Ascending aorta (tissue), 1 donor: ENCODE data around the genes FAM217B and PSMA7.

DNA sequence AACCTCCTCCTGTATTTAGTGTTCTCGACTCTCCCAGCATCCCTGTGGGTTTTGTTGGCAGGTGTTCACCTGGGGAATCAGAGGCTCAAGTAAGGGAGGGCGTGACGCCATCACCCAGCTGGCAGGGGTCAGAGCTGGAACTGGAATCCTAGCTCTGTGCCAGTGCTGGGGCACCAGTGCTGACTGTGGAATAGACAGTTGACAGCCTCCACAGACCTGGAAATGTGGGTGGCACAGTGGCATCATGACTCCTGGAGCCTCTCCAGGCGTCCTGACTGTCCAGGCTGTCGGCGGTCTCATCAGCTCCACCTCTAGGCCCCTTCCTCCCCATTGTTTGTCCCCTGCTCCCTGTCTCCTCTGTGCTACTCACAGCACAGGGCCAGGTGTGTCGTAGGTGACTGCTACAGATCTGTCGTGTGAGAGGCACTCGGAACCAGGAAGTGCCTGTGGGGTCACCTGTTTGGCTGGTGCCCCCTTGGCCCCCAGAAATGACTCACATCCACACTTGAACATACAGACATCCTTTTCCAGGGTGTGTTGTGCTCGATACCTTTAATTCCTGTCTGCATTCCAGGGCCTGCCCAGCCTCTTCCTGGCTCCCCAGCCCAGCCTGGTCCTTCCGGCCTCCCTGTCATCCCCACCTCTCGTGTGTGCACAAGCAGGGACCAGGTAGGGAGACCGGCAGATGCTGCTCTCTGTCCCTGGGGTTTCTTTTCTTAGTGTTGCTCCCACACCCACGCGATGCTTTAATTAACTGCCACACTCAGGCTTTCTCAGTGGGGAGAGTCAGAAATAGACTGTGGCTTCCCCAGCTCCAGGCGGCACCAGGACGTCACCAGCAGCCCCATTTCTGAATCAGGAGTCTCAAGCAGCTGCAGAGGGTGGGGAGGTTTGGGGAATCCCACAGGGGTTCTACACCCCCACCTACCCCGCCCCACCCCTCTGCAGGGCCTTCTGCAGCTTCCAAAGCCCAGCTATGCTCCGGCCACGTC, 102.4 kb downstream of the SYCP2 start:
- PRO-cap = no peak

DNA sequence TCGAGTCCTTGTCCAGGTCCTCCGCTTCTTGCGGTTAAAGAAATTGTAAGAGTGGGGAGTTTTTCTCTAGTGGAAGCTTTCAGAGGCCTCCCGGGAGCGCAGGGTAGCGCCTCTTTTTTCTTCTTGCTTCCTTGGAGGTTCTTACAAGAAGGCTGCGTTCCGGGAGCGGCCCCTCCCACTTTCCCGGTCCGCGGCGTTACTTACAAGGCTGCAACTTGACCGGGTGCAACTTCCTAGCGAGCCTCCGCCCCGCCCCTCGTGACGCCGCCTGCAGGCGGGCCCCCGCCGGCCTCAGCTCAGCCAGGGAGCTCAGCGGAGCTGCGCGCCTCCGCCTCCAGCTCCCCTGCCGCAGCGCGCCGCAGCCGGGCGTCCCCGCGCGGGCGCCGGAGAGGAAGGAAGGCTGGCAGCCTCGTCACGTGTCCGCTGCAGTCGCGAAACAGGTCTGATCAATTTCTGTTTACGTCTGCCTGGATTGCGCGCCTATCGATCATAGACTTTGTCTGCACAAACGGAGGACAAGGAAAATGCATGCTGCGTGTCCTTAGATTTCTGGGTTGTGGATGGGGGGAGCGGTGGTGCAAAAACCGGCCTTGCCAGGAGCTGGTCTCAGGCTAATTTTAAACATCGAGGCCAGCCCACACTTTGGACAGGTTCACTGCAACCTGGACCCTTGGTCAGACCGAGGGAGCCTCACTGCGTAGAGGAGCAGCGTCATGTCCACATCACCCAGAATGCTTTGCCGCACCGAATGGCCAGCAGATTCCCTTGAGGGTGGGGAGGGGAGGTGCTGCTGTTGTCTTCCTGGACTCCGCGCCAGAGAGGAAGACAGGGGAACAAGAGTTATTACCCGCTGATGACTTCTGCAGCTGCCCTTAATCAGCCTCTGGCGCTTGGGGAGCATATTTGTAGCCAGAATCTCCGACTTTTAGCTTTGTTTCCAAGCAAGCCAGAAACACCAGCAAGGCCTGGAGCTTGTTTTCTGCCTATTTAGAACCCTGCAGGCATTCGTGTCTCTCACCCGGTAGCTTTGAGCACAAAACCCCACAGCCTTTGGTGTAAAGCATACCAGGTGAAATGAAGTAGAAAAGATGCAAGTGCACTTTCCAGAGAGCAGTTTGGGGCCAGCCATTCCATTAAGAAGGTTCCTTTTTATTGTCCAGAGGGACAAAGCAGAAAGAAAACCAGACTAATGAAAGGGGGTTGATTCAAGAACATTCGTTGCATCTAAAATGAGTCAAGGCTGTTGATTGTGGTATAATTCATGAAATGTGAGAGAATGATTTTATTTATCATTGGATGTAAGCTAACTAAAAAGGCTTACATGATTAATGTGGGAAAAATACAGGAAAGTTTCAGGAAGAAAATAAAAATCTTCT, at the start of gene FAM217B:
Gene FAM217B, plus strand, starts transcription at position 294 of the 1,376 bp plus-strand sequence.
- PRO-cap = bidirectional peak, plus-strand start at position 294 of the sequence, minus-strand start at position 190 of the sequence; bidirectional peak, plus-strand start at position 810 of the sequence, minus-strand start at position 733 of the sequence

- PRO-cap = no peak
Measured at GRCh38 chr20:59945201-59945786, 5.1 kb downstream of the FAM217B start.

DNA sequence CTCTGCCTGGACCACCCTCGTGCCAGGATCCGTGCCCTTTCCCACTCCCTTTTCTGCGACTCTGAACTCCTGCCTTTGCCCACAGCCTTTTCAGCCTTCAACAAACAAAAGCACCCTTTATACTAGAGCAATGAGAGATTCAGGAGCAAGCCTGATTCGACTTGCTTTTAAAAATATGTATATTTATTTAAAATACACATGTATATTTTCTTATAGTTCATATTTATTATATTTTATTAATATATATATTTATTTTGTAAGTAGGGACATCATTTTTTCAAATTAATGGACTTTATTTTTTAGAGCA, 19.0 kb downstream of the CDH26 start:
- PRO-cap = no peak

DNA sequence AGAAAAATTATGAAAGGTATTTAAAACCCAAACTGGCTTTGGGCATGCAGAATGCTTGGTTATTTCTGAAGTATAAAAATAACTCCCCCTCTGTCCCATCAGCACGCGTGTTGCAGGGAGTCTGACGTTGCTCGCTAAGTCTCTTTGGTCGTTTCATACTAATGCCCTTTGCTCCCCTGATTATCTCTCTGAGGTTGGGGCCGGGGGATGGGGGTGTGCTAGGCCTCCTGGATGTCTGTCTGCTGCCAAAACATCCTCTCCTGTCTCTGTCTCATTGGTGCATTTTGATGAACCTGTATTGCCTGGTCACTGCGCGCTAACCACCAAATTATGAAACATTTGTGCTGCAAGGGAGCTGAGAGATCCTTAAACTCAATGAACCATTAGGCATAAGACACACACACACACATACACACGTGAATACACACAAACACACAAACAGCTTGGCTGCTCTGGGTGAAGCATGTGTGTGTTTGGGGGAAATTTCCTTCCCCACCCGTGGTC, 96.4 kb downstream of the CDH26 start:
- PRO-cap = no peak

DNA sequence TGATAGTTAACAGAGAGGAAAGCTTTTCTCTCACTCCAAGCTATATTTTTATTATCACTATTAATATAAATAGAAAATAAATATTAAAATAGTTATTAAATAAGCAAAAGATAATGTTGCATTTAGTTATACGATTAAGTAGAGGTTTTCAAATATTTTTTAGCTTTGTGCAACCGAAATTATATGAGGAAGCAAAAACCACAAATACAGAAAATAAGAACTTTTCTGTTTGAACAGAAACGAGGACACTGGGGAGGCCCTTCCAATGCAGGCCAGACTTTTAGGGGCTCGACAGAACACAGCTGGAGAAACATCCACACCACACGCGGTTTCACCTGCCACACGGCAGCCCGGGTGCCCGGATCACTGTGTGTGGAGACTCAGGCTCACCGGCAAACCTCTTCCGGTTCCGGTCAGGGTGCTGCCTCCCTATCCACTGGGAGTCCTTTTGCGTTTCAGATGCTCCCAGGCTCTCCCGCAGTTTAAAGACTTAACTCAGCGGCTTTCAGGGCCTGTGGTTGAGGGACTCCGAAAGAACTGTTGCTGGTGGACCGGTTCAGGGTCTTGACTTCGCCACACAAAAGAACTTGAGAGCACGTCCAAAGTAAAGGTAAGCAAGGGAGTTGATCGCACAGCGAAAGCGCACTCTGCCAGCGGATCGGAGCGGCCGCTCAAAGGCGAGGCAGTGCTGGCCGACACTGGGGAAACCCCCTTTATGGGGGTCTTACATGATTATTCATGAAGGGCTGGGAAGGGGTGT, 180.0 kb downstream of the CDH26 start:
- PRO-cap = no peak

- PRO-cap = no peak
Measured at GRCh38 chr20:60455288-60455767, 497.1 kb downstream of the CDH26 start.

GRCh38 chr20:61436024-61437002, 184.3 kb downstream of the CDH4 start:
- PRO-cap = no peak

- PRO-cap = no peak
Measured at GRCh38 chr20:61437003-61438172, 185.3 kb downstream of the CDH4 start.

- PRO-cap = no peak
Measured at GRCh38 chr20:61659660-61660118, 406.0 kb downstream of the TAF4 start.

DNA sequence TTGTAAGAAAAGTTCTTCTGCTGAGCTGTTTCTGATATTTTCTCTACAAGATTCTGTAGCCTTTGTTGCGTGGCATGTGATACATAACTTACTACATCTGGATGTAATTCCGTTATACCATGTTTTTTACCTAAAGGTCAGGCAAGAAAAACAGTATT, 65.7 kb downstream of the TAF4 start:
- PRO-cap = no peak

DNA sequence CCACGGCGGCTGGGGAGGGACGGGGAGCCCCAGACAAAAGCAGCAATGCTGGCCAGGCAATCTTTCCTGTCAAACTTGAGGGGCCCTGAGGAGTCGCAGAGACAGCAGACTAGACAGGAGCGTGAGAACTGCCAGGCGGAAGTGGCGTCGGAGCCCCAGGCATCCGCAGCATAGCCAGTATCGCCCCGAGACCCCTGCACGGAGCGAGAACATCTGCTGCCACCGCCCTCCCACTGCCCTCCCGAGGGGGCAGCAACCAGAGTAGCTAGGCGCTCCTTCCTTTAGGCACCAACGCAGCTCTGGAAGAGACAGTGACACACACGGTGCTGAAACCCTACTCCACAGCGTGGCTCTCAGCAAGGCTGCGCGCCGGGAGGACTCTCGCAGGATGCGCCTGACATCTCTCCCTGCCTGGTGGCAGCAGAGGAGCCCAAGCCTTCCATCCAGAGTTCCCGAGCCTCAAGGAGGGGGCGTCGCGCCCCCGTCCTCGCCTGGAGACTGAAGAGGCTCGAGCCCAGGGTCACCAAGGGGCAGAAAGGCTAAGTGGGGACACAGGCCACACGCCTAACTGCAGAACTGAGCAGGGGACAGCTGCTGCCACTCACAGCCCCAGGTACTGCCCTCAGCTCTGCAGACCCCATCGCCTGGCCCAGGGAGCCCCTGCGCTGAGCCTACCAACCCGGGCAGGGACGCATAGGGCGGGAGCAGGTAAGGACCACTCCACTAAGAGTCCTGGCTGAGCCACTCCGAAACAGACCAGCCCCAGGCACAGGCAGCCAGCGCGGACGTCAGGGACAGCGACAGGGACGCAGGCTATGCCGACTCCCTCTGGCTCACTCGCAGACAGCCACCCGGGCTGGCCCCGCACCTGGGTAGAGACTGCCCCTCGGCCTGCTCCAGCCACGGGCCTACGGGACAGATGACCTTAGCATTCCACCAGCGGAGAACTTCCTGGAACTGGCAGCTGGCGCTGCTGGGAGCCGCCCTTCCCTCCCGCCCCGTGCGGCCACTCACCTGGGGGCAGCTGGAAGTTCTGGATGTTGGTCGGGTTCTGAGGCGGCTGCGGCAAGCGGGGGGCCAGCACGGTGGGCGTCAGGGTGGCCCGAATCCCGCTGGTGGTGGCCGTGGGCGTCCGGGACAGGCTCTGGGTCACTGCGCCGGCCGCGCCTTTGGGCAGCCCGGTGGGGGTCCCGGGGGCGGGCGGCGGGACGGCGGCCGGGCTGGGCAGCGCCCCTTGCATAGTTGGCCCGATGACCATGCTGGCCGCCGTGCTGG, 1.8 kb downstream of the TAF4 start:
- PRO-cap = no peak

GRCh38 chr20:62069082-62069458, 3.4 kb upstream of the TAF4 start:
- PRO-cap = no peak

DNA sequence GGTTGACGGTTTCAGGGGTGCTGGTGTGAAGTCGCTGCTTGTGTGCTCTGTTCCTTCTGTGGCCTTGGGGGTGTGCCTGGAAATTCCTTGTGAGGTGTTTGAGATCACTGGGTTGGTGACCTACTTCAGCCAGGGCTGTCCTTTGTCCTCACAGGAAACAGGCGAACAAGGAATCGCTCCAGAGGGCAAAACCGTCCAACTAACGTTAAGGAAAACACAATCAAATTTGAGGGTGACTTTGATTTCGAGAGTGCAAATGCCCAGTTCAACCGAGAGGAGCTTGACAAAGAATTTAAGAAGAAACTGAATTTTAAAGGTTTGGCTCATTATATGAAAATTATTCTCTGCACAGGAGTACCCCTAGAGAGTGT, 8.1 kb downstream of the LSM14B start:
- PRO-cap = no peak

- PRO-cap = no peak
Measured at GRCh38 chr20:62137946-62138530, 5.2 kb downstream of the PSMA7 start.

DNA sequence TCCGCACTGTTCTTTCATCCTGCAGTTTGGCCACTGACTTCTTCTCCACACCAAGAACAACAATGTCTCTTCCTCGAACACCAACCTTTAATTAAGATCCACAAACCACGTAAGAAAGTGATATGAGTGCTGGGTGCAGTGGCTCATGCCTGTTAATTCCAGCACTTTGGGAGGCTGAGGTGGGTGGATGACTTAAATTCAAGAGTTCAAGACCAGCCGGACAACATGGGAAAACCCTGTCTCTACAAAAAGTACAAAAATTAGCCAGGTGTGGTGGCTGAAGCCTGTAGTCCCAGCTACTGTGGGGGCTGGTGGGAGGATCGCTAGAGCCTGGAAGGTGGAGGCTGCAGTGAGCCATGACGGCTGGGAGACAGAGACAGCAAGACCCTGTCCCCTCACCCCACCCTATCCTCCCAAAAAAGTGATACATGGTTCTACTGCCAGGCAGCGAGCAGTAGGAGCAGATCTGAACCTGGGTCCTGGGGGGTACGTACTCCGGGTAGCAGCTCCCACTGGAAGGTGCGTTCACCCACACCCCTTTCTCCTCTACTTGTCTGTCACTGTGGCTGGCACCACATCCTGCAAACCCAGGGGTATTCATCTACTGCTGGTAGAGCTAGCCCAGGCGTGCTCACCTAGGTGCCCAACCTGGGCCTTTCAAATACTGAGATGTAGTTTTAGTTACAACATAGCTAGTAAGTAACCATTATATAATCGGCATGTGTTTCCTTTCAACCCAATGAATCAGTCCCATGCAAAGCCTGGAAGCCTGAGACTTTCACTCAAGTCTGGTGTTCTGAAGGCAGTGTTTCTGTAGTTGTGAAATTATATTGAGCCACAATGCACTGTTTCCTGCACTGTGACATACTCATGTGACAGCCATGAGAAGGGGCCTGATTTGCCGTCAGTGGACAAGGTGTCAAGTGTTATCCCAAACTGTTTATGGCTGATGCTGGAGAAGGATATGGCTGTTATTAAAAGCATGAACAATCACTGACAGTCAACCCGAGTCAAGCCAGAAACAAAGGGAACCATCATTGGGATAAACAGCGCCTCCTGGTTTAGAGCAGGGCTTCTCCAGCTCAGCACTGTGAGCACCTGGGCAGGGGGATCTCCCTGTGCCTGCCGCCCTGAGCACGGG, 2.0 kb downstream of the PSMA7 start:
- PRO-cap = no peak

DNA sequence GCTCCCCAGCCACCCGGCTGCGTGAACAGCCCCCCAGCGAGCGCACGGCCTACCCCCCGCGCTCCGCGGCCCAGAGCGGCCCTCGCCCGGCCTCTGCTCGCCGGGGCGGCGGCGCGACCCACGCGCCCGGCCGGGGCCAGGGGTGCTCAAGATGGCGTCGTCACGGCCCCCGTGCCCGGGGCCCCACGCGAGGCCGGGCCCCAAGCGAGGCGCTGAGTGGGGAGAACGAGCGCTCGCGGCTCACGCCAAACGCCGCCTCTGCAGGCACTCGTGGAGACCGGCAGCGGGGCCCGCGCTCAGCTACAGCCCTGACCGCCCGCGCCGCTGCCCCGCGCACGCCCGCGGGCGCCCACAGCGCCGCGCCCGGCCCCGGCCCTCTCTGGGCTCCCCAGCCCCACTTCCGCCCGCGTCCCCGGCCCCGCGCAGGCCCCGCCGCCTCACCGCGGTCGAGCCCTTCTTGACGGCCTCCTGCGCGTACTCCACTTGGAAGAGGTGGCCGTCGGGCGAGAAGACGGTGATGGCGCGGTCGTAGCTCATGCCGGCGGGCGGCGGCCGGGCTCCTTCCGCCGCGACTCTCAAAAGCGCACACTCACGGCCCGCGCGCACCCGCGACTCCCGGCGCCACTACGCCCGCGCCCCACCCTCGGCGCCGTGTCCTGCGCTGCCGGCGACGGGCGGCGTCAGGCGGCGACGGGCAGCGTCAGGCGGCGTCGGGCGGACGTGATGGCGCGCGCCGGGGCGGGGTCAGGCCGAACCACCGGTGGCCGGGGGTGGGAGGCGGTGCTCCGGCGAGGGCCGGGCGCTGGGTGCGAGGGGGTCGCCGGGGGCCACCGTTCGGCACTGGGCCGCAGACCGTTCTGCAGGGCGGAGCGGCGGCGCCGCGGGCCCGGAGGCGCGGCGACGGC, at the start of gene PSMA7:
Gene PSMA7, minus strand, starts transcription at position 628 of the 905 bp plus-strand sequence.
- PRO-cap = bidirectional peak, plus-strand start outside the sequence, minus-strand start at position 577 of the sequence

- PRO-cap = no peak
Measured at GRCh38 chr20:62239246-62240056, 1.1 kb downstream of the OSBPL2 start.

- PRO-cap = bidirectional peak, plus-strand start at chr20:62356084, minus-strand start at chr20:62356021
Measured at GRCh38 chr20:62355150-62356214, 11.6 kb downstream of the LAMA5 start.

GRCh38 chr20:62360685-62361695, 6.1 kb downstream of the LAMA5 start:
- PRO-cap = no peak